BE2C (cell line): ENCODE data around the genes TRPC1 and ZIC4.

GRCh38 chr3:142446988-142447878, 604 bp downstream of the XRN1 start:
- RRBS = 3% methylated on average over 6 of the region's 42 CpGs

DNA sequence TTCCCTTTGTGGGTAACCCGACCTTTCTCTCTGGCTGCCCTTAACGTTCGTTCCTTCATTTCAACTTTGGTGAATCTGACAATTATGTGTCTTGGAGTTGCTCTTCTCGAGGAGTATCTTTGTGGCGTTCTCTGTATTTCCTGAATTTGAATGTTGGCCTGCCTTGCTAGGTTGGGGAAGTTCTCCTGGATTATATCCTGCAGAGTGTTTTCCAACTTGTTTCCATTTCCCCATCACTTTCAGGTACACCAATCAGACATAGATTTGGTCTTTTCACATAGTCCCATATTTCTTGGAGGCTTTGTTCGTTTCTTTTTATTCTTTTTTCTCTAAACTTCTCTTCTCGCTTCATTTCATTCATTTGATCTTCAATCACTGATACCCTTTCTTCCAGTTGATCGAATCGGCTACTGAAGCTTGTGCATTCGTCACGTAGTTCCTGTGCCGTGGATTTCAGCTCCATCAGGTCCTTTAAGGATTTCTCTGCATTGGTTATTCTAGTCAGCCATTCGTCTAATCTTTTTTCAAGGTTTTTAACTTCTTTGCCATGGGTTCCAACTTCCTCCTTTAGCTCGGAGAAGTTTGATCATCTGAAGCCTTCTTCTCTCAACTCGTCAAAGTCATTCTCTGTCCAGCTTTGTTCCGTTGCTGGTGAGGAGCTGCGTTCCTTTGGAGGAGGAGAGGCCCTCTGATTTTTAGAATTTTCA, 31.8 kb upstream of the XRN1 start:
- RRBS = no CpG with 5 or more reads among the region's 17 CpGs

- RRBS = no CpG with 5 or more reads among the region's 1 CpG
Measured at GRCh38 chr3:142619029-142619450, 22.8 kb downstream of the PLS1 start.

- RRBS = no CpG with 5 or more reads among the region's 86 CpGs
Measured at GRCh38 chr3:142723724-142724764, at the start of gene TRPC1. Gene TRPC1, plus strand, starts transcription at chr3:142724034.

- RRBS = no CpG with 5 or more reads among the region's 1 CpG
Measured at GRCh38 chr3:142926697-142926896, 36.9 kb downstream of the PAQR9 start.

- RRBS = no CpG with 5 or more reads among the region's 4 CpGs
Measured at GRCh38 chr3:143026897-143027411, 25.6 kb downstream of the U2SURP start.

DNA sequence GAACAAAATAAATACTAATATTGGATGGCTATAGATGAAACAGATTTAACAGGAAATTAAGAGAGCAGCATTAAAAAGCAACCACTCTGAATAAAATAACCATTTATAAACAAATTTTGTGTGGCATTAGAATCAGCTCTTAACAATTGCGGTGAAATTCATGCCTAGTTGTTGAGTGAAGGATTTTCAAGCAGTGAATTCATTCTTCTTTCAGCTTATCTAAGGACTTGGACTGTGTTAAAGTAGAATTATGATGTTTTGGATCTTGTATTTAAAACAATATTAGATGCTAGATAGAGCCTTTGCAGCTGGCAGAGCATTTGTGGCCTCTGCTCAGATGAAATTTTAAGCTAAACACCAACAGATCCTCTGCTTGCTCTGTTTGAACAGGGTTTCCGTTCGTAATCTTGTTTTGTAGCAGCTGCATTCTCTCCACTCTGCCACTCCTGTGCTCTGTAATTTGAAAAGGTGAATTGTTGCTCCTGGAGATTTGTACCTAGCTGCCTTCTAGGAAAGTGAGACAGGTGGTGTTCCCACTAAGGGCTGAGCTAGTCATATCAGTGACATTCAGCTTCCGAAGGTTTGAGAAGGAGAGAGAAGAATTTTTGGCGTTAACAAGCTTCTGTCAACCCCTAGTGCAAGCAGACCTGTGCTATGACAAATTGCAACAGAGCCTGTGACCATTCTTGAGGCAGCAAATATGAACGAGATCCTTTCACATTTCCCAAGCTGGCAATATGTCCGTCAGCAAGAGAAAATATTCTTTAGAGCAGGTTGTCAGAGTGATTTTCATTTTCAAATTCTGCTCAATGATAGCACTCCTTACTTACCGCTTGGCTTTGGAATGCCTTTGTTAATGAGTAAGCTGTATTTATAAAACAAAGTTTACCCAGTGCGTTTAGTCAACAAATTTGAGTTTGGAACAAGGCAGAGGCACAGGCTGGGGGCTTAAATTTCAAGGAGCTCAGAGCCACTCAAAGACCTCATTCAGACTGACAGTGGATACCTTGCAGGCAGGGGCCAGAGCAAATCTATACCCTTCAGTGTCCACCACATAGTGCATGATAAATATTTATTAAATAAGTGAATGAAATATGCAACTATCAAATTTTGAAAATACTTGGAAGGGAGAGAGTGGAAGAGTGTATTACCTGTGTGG, 5.3 kb downstream of the CHST2 start:
- RRBS = no CpG with 5 or more reads among the region's 9 CpGs

- RRBS = no CpG with 5 or more reads among the region's 1 CpG
Measured at GRCh38 chr3:143302281-143302480, 182.6 kb downstream of the CHST2 start.

- RRBS = no CpG with 5 or more reads among the region's 6 CpGs
Measured at GRCh38 chr3:143517605-143517996, 330.7 kb downstream of the SLC9A9 start.

DNA sequence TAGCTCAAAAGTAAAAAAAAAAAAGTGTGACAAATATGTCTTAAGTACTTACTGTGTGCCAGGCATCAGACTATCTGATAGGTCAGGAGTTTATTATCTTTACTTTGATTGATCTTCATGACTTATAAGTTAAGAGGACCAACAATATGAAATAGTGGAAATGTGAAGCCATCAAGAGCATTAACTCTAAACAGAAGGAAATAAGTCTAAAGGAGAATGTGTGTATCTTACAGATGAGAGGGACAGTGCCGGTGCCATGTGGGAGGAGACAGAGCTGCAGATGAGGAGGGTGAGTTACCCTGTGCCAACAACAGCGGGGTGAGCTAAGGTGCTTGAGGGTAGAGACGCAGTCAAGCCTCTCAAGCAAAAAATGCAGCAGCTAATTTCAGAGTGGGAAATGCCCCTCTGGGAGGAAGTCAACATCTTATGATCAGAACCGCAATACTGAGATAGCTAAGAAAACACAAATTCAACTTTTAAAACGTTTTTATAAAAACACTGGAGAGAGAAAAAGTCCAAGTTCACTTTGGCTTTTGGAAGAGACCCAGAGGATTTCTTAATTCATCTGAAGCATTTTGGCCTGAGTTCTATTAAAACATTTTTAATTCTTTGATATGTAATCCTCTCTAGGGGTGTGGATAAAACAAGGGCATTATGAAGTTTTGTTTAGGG, 319.3 kb downstream of the SLC9A9 start:
- RRBS = no CpG with 5 or more reads among the region's 5 CpGs

DNA sequence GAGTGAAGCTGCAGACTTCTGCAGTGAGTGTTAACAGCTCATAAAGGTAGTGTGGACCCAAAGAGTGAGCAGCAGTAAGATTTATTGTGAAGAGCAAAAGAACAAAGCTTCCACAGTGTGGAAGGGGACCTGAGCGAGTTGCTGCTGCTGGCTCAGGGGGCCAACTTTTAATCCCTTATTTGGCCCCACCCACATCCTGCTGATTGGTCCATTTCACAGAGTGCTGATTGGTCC, 937.9 kb downstream of the DIPK2A start:
- RRBS = no CpG with 5 or more reads among the region's 1 CpG

GRCh38 chr3:145958503-145958867, 202.5 kb downstream of the PLOD2 start:
- RRBS = no CpG with 5 or more reads among the region's 1 CpG

- RRBS = no CpG with 5 or more reads among the region's 5 CpGs
Measured at GRCh38 chr3:146165522-146166020, 4.6 kb upstream of the PLOD2 start.

GRCh38 chr3:146241709-146242463, 9.0 kb downstream of the PLSCR4 start:
- RRBS = no CpG with 5 or more reads among the region's 12 CpGs

DNA sequence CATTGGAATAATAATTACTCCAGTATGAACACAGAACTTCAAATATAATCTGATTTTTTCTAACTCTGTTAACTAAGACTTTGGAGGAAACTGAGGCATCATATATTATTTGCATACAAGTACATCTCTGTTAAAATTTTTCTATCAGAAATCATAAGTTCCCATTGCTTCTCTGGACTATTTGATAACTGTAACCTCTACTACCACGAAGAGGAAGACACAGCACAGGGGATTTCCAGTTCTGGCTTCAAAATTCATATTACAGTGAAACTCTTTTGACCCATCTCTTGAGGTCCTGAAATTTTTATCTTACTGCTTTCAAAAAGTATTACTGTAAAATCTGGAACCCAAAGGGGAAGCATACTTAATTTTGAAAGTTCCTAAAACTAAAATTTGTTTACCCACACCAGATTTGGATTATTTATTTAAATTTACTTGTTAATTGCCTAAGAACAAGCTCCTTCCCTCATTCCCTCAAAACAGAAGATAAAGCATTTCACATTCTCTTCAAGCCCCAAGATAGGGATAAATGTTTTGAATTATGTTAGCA, 4.1 kb downstream of the PLSCR1 start:
- RRBS = no CpG with 5 or more reads among the region's 1 CpG

DNA sequence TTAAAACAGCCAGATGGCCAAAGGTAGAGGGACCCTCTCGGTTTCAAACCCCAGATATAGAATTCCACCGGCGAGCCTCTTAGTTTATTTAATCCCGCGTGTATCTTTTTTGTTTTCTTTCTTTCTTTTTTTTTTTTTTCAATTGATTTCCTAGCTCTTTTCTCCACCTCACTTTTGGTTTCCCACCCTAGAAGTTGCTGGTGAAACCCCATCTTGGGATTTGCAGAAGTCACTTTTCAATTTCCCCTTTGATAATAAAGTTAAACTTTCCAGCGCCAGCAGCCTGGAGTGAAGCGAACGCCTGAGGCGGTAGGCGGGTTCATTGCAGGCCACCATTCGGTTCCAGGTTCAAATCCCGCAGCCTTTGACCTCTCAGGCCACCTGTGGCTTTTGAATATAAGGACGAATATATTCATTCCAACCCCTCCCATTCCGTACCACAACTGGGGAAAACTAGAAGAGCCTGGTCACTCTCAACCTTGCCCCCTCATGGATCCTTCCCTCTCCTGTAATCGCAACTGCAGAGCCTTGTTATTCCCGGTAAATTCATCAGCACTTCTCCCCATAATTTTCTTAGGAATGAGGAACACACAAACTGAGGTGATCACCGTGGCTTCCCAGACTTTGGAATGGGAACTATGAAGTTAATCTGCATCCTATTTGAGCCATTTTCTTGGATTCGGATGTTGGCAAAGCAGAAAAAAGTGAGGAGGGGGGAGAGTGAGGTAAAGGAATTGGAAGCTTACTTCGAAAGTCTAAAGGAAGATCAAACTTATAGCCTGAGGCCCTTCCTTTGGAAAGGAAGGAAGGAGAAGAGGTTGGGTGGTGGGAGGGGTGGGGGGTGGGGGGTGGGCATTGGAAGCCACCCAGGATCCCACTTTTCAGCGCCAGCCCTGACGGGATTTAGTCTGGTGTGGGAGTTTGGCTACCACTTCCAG, 35.2 kb downstream of the ZIC4 start:
- RRBS = no CpG with 5 or more reads among the region's 21 CpGs

DNA sequence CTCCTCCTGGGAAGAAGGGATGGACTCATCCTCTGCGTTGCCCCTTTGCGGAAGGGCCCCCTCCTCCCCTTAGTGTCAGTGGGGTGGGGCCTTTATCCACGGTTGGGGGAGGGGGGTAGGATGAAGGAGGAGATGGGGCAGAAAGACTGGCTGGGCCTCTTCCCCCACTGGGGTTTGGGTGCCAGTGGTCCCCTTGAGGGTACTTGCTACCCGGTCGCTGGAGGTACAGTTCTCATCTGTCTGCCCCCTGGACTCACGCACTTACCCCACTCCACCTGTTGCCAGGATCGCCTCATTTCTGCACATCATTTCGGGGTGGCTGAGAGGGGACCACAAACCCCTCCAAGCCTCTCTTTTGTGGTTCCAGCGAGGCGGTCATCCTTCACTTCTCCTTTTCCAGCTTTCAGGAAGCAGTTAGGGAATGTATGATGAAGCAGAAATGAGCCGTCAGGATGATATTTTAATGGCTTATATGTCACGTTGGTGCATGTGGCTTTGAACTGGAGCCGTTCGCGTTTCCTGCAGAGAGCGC, at the start of gene ZIC4:
Gene ZIC4, minus strand, starts transcription at position 446 of the 532 bp plus-strand sequence.
- RRBS = no CpG with 5 or more reads among the region's 16 CpGs

GRCh38 chr3:148077912-148078450, 619.7 kb upstream of the AGTR1 start:
- RRBS = no CpG with 5 or more reads among the region's 2 CpGs

DNA sequence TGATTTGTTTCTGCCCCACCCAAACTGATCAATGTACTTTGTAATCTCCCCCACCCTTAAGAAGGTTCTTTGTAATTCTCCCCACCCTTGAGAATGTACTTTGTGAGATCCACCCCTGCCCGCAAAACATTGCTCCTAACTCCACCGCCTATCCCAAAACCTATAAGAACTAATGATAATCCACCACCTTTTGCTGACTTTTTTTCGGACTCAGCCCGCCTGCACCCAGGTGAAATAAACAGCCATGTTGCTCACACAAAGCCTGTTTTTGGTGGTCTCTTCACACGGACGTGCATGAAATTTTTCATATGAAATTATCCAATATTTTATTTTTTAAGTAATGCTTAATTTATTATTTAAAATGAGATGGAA, 540.7 kb upstream of the AGTR1 start:
- RRBS = no CpG with 5 or more reads among the region's 6 CpGs

- RRBS = no CpG with 5 or more reads among the region's 2 CpGs
Measured at GRCh38 chr3:148731452-148731953, 33.8 kb downstream of the AGTR1 start.